Cardiac fibroblast (primary cell): ENCODE measurements around a stretch of chr6.

GRCh38 chr6:160110045-160110874 lies 11.4 kb upstream of the SLC22A1 start:
- RRBS, result no CpG with 5 or more reads among the region's 8 CpGs

DNA sequence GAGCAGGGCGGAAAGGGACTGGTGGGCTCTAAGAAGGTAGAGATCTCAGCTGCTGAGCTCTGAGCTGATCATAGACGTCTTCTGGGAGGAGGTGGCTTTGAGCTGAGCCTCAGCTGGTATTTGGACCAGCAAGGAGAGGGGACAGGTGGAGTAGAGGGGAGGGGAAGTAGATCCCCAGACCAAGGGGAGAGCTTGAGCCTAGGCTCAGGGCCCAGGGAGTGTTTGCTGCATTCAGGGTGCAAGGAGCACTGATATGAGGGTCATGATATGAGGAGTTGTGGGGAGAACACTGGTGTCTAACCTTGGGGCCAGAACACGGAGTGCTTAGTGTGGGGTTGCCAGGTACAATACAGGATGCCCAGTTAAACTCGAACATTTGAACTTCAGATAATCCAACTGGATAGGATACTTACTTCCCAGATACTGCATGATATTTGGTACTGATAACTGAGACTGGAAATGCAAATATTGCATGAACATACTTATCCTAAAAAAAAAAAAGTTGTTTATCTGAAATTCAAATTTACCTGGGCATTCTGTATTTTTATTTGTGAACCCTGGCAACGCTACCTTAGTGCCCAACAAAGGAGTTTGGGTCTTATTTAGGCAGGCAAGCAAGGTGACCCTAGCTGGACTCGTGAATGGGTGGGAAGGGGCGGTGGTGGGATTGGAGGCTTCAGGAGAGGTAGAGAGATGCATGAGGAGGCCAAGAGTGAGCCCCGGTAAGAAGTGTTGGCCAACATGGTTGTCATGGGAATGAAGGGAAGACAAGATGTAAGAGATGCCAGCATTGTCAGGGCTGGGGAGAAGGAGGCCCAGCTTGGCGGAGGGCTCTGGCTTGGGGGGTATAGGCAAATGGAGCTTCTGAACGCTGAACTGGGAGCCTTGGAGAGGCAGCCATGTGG lies 2.5 kb downstream of the SLC22A1 start:
- RRBS, result no CpG with 5 or more reads among the region's 10 CpGs

DNA sequence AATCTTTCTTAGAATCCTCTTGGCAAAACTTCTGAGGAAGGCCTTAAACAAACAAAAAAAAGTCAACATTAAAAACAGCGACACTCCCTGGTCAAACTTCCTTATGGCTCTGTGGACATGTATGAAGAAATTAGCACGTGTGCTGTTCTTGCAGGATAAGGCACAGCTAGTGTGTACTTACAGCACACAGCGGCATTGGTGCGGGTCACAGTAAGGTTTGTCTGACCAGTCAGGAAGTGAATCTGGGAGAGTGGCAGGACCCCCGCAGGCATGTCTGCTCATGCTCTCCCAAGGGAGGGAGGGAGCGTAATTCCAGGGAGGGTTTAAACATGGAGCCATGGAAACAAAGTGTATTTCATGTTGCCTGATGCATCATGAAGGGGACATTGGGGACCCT lies 38.9 kb downstream of the SLC22A1 start:
- RRBS, result no CpG with 5 or more reads among the region's 6 CpGs

DNA sequence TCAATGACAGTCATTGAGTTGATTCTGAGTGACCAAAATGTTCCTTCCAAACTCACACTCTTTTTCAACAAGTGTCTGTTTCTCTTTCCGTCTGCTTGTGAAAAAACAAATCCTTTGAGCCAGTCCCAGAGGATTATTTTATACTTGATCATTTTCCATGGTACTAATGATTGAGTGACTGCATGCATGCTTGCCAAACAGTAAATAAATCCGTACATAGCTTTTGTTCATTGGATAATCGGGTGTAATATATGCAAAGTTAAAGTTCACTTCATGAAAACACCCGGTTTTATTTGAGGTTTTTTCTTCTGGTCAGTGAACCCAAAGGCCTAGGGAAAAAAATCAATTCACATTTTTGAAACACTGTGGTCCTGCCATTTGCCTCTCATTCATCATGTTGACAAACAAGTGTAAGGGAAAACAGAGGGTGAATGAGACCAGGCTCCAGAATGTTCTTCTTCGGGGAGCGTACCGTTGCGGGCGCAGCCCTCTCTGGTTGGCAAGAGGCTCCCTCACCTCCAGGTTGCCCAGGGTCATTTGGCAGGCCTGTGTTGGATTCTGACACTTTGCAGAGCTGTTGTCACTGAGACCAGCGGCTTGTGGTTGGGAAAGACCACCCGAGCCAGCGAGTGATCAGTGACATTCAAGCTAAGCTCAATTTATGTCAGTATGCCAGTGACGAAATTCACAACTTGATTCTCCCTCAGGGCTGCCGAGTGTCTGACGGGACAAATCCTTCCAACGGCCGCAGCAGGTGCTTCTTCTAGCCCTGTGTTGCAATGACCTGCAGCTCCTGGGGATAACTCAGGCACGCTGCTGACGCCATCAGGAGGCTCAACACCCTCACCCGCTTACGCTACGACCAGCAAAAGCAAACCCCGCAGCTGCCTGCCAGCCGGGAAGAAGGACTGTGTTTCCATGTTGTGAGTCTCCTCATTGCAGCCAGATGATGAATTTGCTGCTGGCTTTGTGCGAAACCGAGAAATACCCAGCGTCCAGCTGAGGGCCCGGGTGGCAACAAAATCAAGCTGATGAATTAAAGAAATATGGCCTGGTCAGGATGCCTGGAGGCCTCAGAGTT lies 16.8 kb upstream of the SLC22A2 start:
- RRBS, result no CpG with 5 or more reads among the region's 28 CpGs

GRCh38 chr6:160299928-160300358 lies 41.3 kb upstream of the SLC22A2 start:
- RRBS, result 100% methylated on average over 1 of the region's 10 CpGs

GRCh38 chr6:160399911-160401302 lies 52.2 kb downstream of the SLC22A3 start:
- RRBS, result no CpG with 5 or more reads among the region's 7 CpGs

- RRBS, result 2% methylated on average over 18 of the region's 78 CpGs
Measured at GRCh38 chr6:160519822-160521055, 143.8 kb downstream of the LPA start.

DNA sequence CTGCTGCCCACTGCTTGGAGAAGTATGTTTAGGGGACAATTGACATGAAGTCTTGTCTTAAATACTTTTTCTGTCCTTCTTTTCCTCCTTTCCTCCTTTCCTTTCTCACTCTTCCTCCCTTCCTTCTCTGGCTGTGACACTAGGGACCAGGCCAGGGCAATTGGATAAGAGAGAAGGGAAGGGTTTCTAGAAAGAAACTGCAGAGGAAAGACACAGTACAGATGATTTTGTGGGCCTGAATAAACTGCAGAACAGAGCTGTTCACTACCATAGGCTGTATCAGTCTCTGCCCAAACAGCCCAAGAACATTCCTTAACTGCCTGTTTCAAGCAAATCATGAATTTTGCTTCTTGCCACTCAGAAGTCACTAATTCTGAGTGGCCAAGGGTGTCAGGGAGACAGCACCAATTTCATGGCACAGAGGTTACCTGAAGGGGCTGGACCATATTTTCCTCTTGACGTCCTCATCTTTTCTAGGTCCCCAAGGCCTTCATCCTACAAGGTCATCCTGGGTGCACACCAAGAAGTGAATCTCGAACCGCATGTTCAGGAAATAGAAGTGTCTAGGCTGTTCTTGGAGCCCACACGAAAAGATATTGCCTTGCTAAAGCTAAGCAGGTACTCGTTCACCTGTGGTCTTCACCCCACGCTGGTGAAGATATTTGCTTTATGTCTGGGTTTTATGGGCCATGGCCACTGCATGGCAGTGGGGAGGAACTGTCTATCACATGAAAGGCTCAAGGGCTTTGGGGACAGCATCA lies 36.7 kb downstream of the PLG start:
- RRBS, result no CpG with 5 or more reads among the region's 6 CpGs

- RRBS, result no CpG with 5 or more reads among the region's 8 CpGs
Measured at GRCh38 chr6:161070338-161071254, 79.0 kb downstream of the MAP3K4 start.

- RRBS, result no CpG with 5 or more reads among the region's 10 CpGs
Measured at GRCh38 chr6:161434745-161435408, 161.0 kb upstream of the AGPAT4 start.

DNA sequence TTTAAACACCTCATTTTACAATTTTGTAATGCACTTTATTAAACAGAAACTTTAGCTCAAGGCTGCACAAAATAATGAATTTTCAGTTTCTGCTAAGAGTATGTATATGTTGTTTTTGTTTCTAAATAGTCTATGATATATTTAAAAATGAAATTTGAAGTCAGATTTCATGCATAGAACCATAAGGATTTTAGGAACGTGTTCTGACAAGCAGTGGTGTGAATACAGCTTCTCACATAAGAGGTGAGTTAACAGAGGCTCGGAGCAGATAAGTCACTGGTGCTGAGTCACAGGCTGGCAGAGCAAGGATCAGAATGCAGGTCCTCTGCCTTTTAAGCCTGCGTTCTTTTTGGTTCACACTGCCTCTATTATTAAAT lies 212.4 kb upstream of the AGPAT4 start:
- RRBS, result no CpG with 5 or more reads among the region's 3 CpGs

- RRBS, result no CpG with 5 or more reads among the region's 7 CpGs
Measured at GRCh38 chr6:162377705-162378260, 349.8 kb downstream of the PRKN start.

DNA sequence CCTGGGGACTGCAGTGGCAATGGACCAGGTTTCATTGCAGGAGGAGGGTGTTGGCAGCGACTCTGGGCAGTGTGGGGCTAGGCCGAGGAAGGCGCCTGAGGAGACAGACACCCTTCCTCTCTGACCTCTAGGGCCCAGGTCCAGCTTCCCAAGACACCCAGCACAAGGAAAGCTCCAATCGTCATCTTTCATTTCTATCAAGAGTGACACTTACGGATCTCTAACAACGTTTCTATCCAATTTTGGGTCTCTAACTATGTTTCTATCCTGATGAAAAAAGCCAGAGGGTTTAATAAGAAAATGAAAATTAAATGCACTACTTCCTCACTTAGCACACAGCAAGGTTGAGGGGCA lies 339.4 kb downstream of the PRKN start:
- RRBS, result no CpG with 5 or more reads among the region's 6 CpGs

GRCh38 chr6:162679653-162680174 lies 47.9 kb downstream of the PRKN start:
- RRBS, result no CpG with 5 or more reads among the region's 1 CpG

GRCh38 chr6:162899331-162899739 lies 171.6 kb downstream of the PACRG start:
- RRBS, result no CpG with 5 or more reads among the region's 9 CpGs

- RRBS, result no CpG with 5 or more reads among the region's 4 CpGs
Measured at GRCh38 chr6:163339588-163340018, 74.9 kb upstream of the QKI start.

- RRBS, result no CpG with 5 or more reads among the region's 62 CpGs
Measured at GRCh38 chr6:163415575-163416290, 1.2 kb downstream of the QKI start.

- RRBS, result no CpG with 5 or more reads among the region's 5 CpGs
Measured at GRCh38 chr6:163475429-163476030, 61.0 kb downstream of the QKI start.

DNA sequence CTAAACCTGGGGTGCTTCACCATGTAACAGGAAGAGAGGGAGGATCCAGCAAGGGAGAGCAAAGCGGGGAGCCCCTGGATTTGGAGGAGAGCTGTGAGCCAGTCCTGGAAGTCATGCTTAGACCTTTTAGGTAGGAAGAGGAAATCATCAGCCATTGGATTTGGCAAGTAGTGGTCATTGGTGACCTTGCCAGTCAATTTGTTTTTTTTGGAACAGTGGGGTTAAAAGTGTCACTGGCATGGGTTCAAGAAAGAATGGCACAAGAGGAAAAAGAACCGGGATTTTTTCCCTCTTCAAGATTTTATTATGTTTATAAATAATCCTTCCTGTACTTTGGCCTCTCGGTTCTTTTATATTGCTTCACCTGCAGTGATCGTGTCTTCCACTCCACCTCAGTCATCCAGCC lies 124.6 kb downstream of the QKI start:
- RRBS, result no CpG with 5 or more reads among the region's 4 CpGs